Fibroblast of villous mesenchyme (primary cell): ENCODE data around the gene SMAD2.

- CAGE, long polyA plus RNA = no peak
These were observed 20.5 kb upstream of the C18orf25 start for GRCh38 chr18:46153184-46153814.

GRCh38 chr18:46431515-46432086 is 97.8 kb downstream of the RNF165 start:
- CAGE, long polyA plus RNA = no peak

- CAGE, long polyA plus RNA = no peak
These were observed 2.0 kb downstream of the ST8SIA5 start for GRCh38 chr18:46754652-46755432.

DNA sequence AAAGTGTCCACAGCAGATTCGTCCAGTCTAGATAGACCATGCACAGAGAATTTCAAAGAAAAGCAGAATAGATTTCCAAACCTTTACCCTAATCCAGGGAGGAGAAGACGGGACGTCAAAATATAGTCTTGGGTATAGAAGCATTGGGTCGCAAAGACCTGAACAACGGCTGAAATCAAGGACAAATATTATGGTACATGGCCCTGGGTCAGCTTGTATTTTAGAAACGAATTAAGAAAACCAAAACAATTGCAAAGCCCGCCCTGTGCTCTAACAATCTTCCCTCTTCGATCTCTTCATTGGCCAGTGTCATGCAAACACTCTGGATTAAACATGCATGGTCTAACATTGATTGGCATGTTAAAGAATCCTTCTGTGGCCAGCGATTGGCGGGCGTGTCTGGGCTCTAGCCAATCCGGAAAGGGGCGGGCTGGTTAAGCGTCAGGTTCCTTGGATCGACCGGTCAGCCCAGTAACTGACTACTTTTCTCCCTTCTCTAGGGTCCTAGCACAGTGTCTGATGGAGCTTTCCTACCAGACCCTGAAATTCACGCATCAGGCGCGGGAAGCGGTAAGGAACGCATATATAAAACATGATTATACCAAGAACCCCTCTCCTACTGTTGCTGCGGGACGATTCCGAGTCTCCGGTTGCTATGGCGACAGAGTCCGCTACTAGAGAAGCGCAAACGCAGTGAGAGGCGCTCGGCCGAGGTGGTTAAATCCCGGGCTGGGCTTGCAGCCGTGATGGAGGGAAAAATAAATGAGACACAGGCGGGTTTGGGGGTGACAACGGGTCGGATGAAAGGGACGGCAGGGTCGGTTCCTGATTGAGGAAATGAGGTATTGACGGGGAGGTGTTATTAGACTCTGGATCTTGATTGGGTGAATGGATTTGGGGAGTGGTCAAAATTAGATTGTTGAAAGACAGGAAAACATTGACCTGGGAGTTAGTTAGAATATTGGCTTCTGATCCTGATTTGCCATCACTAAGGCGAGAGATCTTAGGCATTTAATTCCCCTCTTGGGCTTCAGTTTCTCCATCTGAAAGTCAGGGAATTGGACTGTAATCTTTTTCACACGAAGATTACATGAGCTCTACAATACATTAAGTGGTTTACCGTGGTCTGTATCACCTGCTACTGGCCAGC is 29.3 kb downstream of the KATNAL2 start:
- CAGE, long polyA plus RNA = no peak

- CAGE, long polyA plus RNA = no peak
These were observed 113.0 kb downstream of the SMAD2 start for GRCh38 chr18:47817416-47817984.

- CAGE, long polyA plus RNA = start-site peak on the minus strand at chr18:47930837-47930902, 415 and 839 reads in 2 replicates
These were observed at the start of gene SMAD2 for GRCh38 chr18:47930128-47930929. TSS of gene SMAD2 (minus strand) at chr18:47930659.

GRCh38 chr18:47931774-47932180 is 1.3 kb upstream of the SMAD2 start:
- CAGE, long polyA plus RNA = no peak

DNA sequence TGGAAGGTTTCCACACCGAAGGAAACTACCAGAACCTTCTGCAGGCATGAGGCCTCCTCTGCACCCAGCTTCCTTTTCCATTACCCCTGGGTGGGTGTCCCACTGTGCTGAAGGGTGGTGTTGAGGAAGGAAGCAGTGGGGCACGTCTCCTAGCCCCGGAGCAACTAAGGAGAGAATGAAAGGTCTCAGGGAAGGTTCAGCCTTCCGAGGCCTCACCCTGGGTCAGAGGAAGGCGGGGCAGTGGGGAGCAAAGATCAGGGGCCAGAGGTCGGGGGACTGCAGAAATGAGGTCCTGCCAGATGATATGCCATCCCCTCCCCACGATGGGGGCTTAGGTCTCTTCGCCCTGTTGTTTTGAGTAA is 153.5 kb upstream of the SMAD2 start:
- CAGE, long polyA plus RNA = no peak

GRCh38 chr18:48135571-48136119 is 205.2 kb upstream of the SMAD2 start:
- CAGE, long polyA plus RNA = no peak

DNA sequence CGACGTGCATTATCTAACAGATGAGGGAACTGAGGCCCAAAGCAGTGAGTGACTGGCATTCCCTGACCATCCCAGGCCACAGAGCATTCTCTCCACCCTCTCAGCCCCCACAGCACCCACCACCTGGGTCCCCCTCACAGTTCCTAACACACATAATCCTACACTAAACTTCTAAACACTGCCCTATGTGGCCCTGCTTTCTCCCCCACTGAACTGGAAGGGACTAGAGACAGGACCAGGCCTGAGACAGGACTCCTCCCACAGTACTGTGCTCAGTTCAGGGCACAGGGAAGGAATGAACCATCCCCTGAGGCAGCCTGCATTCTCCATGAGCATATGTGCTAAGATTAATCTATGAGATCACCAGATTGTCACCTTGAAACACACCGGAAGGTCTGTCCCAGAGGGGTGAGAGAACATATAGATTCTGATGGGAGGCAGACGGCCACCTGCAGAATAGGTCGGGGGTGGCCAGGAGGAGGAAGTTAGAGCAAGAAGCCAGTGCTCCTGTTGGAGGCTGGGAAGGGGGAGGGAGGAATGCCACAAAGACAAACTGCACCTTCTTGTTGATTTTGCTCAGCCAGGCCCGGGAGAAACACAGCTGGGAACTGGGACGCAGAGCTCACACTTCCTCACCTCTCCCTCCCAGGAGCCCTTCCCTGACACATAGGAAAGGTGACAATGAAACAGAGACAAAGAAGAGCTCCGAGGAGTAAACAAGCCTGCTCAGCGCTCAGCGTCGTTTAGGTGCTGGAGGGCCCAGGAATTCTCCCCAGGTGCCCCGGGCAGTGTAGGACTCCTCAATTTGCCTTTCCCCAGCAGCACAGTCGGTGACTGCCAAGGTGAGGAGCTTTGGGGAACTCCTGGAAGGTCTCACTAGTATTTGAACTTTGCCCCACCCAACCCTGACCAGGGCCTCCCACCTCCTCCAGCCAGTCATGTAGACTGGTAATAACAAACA is 52.1 kb downstream of the ZBTB7C start:
- CAGE, long polyA plus RNA = no peak

DNA sequence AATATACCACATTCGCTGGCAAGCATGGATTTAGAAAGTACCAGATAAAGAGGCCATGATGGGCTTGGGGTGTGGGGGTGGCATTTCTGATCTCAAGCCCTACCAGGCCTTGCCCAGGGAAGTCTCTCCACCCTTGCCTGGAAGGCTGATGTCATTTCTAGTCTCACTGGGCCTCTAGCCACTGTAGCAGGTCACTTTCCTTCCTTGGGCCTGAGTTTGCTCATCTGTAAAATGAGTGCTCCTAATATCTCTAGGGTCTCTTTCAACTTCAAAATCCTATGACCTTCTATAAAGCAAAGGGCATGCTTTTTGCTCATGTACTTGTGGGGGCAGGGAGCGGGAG is 1.8 kb downstream of the ZBTB7C start:
- CAGE, long polyA plus RNA = no peak

- CAGE, long polyA plus RNA = no peak
These were observed 32.1 kb upstream of the ZBTB7C start for GRCh38 chr18:48441249-48441674.

GRCh38 chr18:48569569-48570324 is 30.9 kb downstream of the CTIF start:
- CAGE, long polyA plus RNA = no peak

DNA sequence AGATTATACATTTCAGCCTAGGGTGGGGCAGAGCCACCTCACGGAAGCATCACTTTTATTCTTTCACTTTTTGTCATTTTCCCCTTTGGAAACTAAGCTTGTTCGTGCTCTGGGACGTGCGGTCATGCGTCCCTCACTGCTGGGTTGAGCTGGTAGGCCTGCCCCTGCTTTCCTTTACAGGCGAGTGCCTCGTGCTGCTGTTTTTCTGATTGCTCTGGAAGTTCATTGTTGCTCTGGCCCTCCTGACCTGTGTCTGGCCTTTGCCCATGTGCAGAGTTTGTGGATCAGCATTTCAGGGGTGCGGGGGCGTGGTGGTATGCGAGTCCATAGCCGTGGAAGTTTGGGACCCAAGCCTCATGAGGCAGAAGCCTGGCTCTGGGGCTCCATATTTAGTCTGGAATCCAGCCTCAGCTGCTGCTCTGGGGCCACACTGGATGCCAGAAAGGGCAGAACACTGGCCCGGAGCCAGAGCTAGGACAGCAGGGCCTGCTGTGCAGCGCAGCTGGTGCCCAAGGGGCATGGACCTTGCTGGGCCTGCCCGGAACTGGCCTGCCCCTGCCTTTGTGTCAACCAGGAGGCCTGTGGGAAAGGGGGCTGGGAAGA is 51.1 kb downstream of the CTIF start:
- CAGE, long polyA plus RNA = no peak

GRCh38 chr18:48615880-48616506 is 77.2 kb downstream of the CTIF start:
- CAGE, long polyA plus RNA = no peak

- CAGE, long polyA plus RNA = no peak
These were observed 111.5 kb downstream of the CTIF start for GRCh38 chr18:48650098-48650899.

GRCh38 chr18:48730683-48731039 is 191.8 kb downstream of the CTIF start:
- CAGE, long polyA plus RNA = no peak

- CAGE, long polyA plus RNA = no peak
These were observed 196.2 kb downstream of the CTIF start for GRCh38 chr18:48734897-48735592.

DNA sequence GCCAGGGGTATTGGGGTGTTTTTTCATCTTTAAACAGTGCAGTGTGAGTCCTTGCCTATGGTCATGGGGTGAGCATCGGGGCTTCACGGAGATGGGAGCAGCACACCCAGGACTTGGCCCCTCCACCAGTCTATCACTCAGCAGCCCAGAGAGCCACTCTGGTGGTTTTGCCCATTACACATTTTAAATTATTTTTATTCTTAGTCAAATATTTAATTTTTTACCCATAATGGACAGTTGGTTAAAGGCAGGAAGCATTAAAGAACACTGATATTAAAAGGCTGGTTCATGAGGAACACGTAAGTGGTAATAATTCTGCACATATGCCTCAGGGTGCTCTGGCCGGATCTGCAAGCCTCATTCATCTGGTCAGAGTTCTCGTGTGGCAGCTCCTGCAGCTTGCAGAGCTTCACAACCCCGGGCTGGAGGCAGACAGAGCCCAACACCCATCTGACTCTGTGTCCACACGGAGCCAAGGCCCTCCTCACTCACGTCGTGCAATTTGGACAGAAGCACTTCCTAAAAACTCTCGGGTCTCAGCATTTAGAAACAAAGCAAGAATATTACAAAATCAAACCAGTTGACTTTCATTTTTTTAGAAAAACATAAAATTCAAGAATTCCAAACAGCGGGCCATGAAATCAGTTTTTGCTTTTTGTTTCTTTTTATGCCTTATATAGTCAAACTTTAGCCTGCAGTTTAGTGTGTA is 204.1 kb downstream of the CTIF start:
- CAGE, long polyA plus RNA = no peak

DNA sequence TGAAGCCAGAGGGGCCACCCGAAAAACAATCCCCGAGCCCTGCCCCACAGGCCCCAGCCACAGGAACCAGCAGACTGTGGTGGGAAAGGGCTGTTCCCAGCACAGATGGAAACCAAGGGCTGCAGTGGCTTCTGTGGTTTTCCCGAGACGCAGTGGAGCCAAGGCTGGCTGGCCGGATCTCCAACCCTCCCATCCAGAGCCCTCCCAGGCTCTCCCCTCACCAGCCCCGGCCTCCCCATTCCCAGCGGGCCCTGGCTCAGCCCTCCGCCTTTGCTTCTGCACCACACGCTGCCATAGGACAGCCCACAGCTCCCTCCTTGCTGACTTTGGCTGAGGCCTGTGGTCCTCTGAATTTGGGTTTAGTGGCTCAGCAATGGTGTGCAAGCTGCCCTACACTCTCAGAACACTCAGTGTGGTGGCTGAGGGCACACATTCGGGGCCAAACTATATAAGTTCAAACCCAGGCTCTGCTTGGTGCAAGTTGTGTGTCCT is 200.2 kb downstream of the SMAD7 start:
- CAGE, long polyA plus RNA = no peak